Airway epithelial cell (primary cell): ENCODE measurements around the genes BLTP2, SDF2 and PROCA1.

GRCh38 chr17:28598197-28598832, 510 bp downstream of the SPAG5 start:
- RAMPAGE, long total RNA, result no peak

DNA sequence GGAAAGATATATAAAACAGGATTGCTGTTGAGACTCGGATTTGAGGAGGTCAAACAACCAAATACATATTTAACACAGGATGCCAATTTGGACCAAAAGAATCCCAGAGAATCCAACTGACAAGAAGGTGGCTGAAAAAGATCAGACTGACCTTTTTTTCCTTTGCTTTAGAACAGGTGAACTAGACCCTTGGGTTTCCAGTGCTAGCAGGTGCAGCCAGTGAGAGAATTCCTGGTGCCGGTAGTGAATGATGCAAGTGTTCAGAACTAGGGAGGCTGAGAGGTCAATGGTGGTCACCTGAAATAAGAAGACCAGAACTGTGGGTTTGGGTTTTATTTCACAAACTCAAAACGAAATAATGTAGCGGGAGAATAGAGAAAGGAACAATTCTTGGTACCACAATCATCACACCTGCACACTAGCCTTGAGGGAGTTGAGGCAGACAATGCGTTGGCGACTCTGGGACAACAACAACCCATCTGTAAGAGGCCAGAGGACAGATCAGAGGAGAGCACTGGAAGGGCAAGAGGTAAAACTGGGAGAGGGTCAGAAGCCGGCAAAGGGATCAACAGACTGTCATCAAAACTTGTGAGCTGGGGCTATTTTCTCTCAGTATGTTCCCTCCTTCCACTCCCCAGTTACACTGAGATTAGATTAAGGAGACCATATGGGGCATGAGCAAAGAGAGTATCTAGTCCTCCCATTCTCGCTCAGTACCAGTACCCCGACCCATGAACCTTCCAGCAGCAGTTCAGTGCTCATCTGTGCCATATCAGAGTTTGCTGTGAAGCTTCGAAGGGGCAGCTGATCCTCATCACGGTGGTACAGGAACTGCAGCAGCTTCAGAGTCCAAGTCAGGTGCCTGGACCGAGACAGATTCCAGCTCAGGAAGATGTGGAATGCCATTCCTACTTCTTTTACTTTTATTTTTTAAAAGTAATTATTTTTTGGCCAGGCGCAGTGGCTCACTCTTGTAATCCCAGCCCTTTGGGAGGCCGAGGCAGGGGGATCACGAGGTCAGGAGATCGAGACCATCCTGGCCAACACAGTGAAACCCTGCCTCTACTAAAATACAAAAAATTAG, 5.5 kb downstream of the BLTP2 start:
- RAMPAGE, long total RNA, result no peak

- RAMPAGE, long total RNA, result no peak
These were observed 3.0 kb downstream of the BLTP2 start for GRCh38 chr17:28641801-28642501.

- RAMPAGE, long total RNA, result no peak
These were observed at the start of gene BLTP2 for GRCh38 chr17:28644967-28645252. BLTP2 (minus strand) TSS chr17:28645158.

- RAMPAGE, long total RNA, result start-site peak on the minus strand at chr17:28661883-28661928, 431 and 181 reads in 2 replicates; start-site peak on the plus strand at chr17:28662205-28662290, 922 and 74 reads in 2 replicates
These were observed at the start of gene SDF2 for GRCh38 chr17:28661552-28662350. SDF2 (minus strand) TSS chr17:28661906.

- RAMPAGE, long total RNA, result no peak
These were observed 12.5 kb downstream of the SUPT6H start for GRCh38 chr17:28674143-28675319.

- RAMPAGE, long total RNA, result no peak
These were observed 13.4 kb downstream of the PROCA1 start for GRCh38 chr17:28698220-28698824.

DNA sequence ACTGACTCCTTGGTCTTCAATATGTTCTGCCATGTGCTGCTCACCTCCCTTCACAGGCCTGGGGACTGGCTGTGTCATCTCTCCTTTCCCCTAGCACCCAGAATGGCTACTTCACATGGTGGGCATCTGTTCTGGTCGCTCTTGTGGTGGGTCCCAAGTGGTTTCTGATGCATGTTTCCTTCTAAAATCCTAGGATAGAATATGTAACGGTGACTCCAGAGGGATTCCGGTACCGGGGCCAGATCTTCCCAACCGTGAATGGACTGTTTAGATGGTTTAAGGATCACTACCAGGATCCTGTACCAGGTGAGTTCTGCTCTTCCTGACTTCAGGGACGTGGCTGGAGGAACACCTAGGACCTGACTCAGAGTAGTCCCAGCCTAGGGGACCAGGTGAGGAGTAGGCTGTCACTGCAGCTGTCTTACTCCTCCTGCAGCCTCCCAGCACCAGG, 12.1 kb downstream of the PROCA1 start:
- RAMPAGE, long total RNA, result no peak

- RAMPAGE, long total RNA, result no peak
These were observed at the start of gene PROCA1 for GRCh38 chr17:28711217-28712269. PROCA1 (minus strand) TSS chr17:28711888.

DNA sequence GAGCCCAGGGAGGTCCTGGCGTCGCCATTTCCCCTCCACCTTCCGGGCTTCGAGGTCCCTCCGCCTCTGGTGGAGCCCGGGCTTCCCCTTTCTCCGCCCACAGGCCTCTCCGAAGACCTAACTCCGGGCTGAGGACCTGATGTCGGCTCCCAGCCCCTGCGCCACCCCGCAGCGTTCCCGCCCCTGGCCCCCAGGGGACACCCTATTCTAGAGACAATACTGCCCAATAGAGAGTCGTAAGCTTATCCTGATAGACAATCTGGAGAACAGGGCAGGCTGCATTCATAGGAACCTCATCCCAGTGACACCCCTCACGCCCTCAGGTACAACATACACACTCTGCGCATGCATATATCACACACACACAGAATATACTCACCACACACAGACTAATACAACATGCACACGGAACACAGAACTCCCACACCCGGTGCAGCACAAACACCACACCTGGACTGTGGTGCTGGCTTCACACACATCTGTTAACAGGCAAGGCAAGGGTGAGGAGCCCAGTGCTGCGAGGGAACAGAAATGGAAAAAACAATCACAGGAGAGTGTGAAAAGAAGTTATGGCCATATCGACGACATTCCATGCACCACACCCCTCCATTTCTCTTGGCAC, 693 bp upstream of the PROCA1 start:
- RAMPAGE, long total RNA, result no peak

DNA sequence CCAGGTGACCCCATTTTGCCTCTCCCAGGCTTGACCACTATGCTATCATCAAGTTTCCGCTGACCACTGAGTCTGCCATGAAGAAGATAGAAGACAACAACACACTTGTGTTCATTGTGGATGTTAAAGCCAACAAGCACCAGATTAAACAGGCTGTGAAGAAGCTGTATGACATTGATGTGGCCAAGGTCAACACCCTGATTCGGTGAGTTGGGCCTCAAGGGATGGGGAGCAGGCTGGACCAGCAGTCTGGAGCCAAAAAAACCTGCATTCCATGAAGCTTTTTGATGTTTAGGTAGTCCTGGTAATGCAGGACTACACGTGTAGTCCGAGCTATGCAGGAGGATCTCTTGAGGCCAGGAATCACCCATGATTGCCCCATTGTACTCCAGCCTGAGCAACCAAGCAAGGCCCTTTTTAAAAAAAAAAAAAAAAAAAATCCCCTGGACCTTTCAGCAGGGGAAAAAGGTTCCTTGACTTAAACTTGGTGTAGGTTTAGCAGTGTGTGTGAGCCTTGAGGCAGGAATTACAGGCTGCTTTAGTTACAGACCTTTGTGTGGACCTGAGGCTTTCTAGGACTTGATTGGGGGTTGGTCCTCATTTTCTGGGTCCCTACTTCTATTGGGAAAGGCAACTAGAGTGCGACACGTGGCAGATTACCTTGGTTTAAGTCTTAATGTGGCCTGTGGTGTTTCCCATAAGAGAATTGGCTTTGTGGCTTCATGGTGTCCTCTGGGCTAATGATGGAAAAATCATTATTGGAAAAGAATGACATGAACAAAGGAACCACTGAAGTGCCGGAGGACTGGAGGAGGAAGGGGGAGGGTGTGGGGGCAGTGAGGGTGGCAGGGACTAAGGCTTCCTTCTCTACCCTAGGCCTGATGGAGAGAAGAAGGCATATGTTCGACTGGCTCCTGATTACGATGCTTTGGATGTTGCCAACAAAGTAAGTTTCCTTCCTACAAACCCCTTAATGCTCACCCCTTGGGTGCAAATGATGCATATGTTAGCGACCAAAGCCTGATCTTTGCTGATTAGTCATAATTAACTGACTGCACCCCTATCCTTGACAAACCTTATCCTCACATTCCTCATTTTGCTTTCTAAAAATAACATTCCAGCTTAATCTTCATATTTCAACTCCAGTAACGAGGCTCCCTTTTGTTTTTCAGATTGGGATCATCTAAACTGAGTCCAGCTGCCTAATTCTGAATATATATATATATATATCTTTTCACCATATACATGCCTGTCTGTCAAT, 2.9 kb downstream of the TLCD1 start:
- RAMPAGE, long total RNA, result no peak

DNA sequence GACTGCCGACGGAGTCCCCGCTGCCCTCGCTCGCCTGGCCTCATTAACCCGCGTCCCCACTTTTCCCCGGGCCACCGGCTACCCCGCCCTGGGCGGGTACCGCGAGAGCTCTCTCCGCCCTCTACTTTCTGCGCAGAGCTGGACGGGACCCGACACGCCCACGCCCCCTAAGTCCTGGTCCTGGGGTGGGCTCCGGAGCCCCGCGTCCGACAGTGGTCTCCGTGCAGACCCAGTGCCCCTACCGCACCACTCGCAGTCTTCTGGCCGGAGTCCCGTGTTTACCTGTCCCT, 386 bp upstream of the TLCD1 start:
- RAMPAGE, long total RNA, result no peak

- RAMPAGE, long total RNA, result no peak
These were observed 606 bp upstream of the NEK8 start for GRCh38 chr17:28727832-28728531.

DNA sequence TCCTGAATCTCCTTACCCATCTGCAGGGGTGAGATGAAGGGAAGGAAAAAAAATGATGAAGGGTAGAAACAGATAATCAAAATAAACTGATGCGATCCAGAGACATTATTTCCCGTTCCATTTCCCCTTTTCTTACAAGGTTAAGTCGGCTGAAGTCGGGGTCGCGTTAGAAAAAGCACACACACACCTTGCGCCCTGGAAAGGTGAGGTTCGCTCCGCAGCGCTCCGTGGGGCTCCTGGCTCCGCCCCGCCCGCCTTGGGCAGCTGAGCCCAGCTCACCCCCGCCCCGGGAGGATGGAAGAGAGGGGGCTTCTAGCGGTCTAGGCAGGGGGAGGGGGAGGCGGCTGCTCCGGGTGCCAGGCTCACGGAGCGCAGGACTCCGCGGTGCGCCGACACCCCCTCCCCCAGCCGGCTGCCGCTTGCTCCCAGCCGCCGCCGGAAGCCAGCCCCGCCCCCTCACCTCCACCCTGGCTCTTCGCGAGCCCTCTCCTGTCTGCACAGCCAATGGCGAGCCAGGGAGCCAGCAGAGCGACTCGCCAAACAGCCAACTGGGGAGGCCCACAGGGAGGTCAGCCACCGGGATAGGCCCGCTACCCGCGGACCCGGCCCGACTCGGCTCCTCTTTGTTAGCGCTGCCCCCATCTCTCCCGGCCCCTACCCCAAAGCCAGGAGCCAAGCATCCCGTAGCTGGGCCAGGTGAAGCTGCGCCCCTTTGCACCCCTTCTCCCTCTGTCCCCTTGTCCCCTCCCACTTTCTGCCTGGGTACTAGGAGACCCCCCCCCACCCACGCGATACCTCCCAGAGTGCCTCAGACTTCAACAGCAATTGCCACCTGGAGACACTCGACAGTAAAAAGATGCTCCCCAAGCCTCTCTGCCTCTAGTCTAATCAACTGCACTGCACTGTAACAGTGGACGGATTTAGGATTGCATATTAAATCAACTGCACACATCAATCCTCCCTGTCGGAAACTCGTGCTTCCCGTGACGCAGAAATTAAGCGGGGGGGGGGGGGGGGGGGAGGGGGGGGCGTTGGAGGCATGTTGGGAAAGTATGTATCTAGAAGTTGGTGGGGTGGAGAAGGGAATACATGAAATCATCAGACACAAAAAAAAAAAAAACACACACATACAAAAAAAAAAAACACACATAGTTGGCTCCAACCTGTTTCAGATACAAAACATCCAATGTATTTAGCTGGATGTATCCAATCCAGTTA, 30.2 kb downstream of the FAM222B start:
- RAMPAGE, long total RNA, result no peak

DNA sequence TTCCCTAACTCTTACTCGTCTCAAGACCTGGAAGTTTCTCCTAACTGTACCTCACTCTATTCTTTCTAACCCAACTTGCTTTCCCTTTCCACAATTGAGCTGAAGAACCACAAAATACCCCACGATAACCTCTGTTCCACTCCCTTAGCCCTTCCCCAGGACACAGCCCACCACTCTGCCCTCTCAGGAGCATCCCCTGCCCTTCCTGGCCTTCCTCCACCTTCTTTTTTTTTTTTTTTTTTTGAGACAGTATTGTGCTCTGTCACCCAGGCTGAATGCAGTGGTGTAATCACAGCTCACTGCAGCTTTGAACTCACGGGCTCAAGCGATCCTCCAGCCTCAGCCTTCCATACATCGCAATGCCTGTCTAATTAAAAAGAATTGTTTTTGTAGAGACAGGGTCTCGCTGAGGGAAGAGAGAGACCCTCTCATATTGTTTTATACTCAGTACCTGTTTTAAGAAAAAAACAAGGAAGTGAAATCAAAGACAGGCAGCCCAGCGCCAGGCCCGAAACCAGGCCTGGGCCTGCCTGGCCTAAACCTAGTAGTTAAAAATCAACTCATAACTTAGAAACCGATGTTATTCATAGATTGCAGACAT, 4.2 kb downstream of the FLOT2 start:
- RAMPAGE, long total RNA, result no peak

GRCh38 chr17:28948620-28949642, 2.4 kb downstream of the PHF12 start:
- RAMPAGE, long total RNA, result no peak

GRCh38 chr17:28981928-28982763, 23.7 kb downstream of the SEZ6 start:
- RAMPAGE, long total RNA, result no peak

DNA sequence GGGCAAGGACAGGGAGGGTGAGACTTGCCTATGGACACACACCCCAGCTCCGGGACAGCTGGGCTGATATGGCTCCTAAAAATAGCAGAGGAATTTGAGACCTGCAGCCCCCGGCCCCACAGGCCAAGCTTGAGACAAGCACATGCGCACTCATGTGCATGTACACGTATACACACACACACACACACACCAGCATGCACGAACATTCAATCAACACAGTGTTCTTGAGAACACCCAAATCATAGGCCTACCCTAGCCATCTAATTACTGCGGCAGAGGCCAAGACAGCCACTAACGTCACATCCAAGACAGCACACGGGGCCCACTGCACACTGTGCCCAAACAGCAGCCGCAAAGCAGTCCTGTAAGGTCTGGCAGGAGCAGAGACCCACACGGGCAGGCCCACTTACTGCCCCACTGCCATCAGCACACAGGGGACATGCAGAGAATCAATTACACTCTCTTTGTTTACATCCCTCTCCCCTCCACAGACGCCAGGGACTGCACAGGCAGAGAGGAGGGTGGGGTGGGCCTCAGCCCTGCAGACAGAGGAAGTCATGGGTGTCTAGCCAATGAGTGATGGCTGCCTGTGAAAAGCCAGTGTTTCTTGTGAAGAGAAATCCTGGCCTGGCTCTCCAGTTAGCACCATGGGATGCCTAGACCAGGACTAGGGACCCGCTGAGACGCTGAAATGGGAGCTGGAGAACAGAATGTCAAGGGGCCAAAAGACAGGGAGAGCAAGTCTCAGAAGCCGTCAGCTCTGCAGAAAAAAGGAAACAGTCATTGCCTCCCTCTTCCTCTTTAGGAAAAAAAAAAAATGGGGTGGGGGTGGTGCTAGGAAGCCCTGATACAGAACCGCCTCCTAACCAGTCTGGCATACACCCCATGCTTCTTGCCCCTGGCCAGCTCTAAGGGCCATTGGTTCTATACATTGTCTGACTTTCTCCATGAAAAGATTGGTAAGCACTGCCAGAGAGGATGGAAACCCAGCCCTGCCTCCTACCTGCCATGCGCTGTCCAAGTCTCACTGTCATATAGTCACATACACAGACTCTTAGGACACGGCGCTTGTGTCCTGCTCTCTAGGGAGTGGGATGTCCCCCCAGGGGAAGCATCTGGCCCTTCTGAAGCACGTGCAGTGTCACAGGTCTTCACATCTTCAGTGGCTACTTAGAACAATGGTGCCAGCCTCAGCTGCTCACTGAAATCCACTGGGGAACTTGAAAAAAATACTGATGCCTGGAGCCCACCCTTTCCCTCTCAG, 39.1 kb downstream of the MYO18A start:
- RAMPAGE, long total RNA, result no peak

DNA sequence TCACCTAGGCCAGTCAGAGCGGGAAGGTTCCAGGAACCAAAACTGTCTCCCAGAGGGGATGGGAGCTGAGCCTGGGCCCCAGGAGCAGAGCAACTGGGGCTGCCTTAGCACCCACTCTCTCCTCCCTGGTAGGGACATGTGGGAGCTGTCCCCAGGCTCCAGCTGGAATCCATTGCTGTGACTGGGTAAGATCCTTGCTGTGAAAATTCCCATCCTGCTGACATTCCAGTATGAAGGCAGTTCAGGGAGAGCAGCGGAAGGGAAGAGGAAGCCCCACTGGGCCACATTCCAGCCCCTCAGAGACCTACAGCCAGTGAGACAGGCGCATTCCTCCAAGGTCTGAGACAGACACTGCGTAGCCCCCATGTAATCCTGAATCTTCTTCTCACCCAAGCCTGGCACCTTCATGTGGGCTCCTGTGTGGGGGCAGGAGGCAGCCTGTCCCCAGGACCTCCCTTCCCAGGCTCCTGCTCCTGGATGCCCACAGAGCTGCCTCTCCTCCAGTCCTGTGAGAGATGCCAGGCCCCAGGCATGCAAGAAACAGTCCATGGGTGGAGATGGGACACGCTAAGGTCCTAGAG, 24.2 kb downstream of the MYO18A start:
- RAMPAGE, long total RNA, result no peak

- RAMPAGE, long total RNA, result no peak
These were observed 426 bp upstream of the MYO18A start for GRCh38 chr17:29180605-29181043.